Esophagus muscularis mucosa (tissue), 4 donors: ENCODE measurements around a stretch of chr12.

DNA sequence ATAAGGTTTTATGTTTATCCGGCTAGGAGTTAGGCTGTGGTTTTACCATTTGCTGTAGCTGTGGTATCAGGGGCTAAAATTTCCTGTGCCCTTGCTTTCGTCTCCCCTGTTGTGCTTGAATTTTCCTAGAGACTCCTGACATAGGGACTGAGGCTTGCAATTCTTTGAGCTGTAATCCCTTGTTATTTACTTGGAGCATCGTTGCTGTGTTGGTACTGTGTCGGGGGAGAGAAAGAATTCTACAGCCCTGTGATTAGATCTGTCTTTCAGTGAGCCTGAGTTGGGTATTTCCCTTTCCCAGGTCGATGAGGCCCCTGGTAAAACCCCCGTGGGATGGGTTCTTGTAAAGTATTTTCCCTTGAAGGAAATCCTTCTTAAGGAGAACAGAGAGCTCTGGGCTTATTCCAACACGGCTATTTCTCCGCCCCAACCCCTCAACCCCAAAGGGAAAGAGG is 253.3 kb upstream of the BTG1 start:
- PRO-cap, result no peak
- RAMPAGE, long total RNA, 4 experiments, result no peak in any of the 4 experiments

DNA sequence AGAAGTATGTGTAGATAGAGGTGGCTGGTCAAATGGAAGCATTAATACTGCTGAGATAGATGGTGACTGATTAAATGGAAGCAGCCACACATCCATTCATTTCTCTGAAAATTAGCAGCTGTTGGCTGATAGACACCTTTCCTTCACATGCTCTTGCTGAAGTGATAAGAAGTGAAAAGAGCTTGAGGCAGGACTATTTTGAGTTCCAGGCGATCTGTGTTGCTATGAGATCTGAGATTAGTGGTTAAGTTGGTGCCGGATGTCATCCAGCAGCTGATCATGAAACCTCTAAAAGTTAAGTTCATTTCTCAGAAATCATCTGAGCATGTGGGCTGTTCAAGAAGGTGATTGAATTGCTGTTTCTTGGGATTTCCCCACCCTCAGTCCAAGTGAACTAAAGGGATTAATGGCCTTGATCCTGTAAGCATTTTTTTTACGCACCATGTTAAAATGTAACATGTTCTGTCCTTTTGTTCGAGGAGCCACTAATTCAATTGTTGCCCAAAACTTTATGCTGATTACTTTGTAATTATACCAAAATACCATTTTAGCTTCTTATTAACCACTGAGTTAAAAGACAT is 258.2 kb upstream of the BTG1 start:
- PRO-cap, result unidirectional peak, minus-strand start at position 149 of the sequence
- RAMPAGE, long total RNA, 4 experiments, result no peak in any of the 4 experiments

DNA sequence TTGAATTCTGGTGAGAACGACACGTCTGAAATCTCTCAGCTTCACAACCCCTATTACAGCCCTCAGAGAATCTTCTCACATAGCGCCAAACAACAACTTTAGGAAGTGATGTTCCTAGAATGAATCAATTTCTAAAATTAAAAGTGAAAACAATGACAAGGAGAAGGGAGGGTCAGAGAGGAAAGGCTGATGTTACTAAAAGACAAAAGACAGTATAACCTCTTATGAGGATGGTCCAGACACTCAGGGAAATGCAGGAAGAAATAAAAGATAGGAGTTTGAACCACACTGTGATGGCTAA is 270.8 kb upstream of the BTG1 start:
- PRO-cap, result no peak
- RAMPAGE, long total RNA, 4 experiments, result no peak in any of the 4 experiments

- PRO-cap, result no peak
- RAMPAGE, long total RNA, 4 experiments, result no peak in any of the 4 experiments
Measured at GRCh38 chr12:92467687-92468861, 234.7 kb upstream of the PLEKHG7 start.

DNA sequence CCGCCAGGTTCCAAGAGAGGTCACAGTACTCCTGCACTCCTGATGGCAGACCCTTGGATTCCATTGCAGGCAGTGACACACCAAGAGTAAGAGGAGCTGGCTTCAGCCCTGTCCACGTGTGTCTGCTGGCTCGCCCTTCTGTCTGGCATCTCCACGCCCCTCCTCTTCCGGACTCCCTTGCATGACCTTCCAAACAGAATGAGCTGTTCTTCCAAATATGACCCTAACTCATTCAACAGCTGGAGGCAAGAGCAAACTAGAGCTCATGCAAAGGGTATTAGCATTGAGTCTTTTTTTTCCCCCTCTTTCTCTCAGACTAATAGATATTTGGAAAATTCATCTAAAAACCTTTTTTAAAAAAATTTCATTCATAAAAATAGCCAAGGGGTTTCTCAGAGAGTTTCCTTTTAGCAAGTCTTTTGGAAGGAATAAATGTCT is 232.9 kb upstream of the PLEKHG7 start:
- PRO-cap, result no peak
- RAMPAGE, long total RNA, 4 experiments, result no peak in any of the 4 experiments

DNA sequence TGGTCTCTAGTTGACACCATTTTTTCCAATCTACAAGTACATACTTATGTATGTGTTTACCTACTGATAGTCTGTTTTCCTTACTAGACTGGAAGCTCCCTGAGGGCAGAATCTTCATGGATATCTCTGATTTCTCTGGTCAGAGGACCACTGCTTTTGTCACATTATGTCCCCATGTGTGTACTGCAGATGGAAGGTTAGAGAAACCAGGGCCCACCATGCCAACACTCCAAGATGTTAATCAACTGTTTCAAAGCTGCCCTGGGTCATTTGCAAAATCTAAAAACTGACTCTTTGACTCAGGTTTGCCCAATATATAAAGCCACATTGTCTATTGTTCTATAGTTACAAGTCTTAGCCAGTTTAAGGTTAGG is 100.6 kb upstream of the PLEKHG7 start:
- PRO-cap, result no peak
- RAMPAGE, long total RNA, 4 experiments, result no peak in any of the 4 experiments

DNA sequence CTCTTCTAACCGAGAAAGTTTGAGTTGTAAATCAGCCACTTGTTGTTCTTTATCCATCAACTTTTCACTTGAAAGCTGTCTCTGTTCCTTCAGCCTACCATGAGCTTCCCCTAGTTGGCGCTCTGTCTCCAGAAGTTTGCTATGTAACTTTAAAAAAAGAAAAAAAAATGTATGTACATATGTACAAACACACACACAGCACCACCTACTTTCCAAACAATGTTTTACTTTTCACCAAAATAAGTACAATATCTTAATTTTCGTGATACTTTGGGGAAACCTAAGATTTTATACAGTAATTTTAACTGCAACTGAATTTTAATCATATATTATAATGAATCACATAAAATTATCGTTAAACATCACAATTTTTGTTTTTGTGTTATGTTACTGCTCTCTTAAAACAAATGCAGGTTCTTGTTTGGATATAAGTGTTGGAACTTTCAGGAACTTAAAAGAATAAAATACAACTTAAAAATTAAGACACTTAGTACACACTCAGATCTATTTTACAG is 101.1 kb downstream of the EEA1 start:
- PRO-cap, result no peak
- RAMPAGE, long total RNA, 4 experiments, result no peak in any of the 4 experiments

- PRO-cap, result no peak
- RAMPAGE, long total RNA, 4 experiments, result no peak in any of the 4 experiments
Measured at GRCh38 chr12:92977034-92977782, 48.1 kb upstream of the EEA1 start.

DNA sequence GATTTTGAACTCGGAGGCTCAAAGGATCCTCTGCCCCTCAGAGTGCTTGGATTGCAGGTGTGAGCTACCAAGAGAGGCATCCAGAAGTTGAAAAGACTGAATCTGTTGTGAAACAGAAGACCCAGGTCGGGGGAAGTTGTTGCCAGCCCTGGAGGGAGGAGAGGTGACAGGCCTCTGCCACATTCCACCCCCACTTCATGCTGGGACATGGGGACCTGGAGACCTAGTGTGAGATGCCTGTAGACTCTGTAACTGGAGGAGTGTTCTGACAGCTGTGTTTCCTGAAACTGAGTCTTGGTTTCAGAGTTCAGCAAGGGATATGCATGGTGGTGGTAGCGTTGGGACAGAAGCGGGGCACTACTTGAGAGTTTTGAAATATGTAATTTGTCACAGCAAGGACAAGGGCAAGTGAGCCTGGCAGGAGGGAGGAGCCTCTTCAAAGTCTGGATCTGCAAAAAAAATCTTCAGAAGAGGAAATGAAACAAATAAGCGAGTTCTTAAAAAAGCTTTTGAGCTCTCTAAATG is 58.8 kb upstream of the EEA1 start:
- PRO-cap, result unidirectional peak, minus-strand start at position 289 of the sequence
- RAMPAGE, long total RNA, 4 experiments, result no peak in any of the 4 experiments

DNA sequence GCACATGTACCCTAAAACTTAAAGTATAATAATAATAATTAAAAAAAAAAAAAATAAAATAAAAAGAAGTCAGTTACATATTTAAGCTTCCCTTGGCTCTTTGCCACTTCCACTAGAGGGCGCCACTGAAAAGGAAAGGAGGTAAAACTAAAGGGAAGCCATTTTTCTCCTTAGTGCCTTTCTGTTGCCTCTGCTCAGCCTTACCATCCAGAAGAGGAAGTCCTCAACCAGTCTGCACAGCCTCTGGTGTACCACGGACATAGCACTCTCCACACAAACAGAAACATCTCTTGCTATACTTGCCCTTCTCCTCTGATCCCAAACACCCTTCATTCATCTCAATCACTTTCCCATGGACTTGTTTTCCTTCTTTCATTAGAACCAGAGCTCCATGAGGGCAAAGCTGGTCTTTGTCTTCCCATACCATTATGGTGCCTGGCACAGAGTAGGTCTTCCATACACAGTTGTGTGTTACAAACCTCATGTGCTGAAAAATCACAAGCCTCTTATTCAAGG is 169.0 kb upstream of the EEA1 start:
- PRO-cap, result no peak
- RAMPAGE, long total RNA, 4 experiments, result no peak in any of the 4 experiments

DNA sequence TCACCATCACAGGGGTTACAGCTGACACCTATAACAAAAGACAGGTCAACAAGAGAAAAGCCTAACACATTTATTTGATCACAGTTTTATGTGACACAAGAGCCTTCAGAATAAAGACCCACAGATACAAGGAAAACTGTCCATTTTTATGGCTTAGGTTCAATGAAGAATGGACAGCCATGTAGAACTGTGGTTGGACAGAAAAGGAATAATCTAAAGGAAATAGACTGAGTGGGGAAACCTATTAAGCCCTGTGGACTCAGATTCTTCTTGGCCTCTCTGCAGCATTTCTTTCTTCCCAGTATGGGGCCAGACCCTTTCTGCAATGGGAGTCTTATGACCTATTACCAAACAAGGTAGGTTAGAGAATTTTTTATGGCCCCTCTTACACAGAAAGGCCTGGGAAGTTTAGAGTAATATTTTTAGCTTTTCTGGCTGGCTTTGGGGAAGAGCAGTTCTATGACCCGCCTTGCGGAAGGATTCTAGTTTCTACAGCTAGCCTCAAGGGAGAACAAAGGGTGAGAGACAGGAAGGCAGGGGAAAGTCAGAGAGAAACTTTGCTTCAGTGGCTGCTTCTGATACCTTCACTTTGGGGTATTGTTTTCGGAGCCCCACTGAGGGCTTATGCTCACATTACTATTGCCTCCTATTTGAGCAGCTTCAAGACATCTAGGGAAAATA is 80.9 kb upstream of the NUDT4 start:
- PRO-cap, result no peak
- RAMPAGE, long total RNA, 4 experiments, result no peak in any of the 4 experiments

- PRO-cap, result no peak
- RAMPAGE, long total RNA, 4 experiments, result no peak in any of the 4 experiments
Measured at GRCh38 chr12:93404687-93405982, 27.4 kb downstream of the NUDT4 start.

DNA sequence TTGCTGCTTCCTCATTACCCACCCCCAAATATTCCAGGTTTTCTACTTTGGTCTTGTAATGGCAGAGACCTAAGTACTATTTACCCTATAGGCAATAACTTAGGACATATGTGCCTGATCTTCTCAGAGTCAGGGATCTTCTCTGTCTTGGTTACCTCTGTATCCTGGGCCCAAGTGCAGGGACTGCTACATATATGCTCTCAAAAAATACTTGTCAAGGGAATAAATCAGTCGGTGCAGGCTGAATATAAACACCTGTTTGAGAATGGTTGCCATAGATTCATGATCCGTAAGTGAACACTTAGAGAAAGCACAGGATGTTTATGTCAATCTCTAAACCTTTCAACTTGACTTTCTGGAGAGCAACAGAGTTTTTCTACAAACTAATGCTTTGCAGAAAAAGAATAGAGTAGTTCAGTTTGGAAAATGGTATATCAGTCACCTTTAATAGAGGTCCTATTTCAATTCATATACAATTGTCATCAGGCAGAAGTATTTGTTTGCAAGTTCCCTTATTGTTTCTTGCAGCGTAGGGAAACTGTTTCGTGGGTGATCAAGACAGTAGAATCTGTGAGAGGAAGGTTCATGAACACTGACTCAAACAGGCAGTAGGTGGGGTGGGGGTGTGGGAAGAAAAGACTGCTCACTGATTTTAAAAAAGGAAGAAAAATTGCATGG is 5.9 kb upstream of the UBE2N start:
- PRO-cap, result no peak
- RAMPAGE, long total RNA, 4 experiments, result no peak in any of the 4 experiments

- PRO-cap, result no peak
- RAMPAGE, long total RNA, 4 experiments, result no peak in any of the 4 experiments
Measured at GRCh38 chr12:93563598-93564155, 8.8 kb upstream of the SOCS2 start.

GRCh38 chr12:93692677-93693435 is 15.7 kb downstream of the CRADD start:
- PRO-cap, result no peak
- RAMPAGE, long total RNA, 4 experiments, result no peak in any of the 4 experiments

DNA sequence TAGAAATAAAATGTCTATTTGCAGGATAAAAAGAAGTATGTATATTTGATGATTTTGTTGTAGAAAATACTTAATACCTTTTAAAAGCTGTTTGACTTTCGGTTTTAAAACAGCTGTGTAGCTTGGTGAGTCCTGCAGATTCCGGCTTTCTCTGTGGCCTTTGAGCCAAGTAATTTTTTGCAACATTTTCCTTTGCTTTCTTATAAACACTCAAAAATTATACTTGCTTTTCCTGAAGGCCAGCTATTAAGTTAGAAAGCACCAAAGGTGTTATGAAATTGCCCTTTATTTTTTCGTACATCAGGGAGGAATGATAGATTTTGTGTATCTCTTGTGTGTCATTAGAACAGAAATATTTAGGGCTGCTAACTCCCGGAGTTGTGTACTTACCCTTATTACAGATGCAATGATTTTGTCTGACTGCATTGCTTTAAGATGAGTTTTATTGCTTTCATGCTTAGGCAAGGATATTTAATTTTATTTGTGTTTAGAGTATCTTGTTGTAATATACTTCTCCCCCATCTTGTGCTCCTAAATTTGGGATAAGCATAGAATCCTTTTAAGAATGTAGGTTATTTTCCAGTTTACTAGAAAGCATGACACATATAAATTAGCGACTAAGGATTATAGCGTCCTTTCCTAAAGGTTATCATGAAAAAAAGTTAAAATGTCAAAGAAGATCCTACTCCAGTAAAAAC is 63.8 kb downstream of the CRADD start:
- PRO-cap, result no peak
- RAMPAGE, long total RNA, 4 experiments, result no peak in any of the 4 experiments

DNA sequence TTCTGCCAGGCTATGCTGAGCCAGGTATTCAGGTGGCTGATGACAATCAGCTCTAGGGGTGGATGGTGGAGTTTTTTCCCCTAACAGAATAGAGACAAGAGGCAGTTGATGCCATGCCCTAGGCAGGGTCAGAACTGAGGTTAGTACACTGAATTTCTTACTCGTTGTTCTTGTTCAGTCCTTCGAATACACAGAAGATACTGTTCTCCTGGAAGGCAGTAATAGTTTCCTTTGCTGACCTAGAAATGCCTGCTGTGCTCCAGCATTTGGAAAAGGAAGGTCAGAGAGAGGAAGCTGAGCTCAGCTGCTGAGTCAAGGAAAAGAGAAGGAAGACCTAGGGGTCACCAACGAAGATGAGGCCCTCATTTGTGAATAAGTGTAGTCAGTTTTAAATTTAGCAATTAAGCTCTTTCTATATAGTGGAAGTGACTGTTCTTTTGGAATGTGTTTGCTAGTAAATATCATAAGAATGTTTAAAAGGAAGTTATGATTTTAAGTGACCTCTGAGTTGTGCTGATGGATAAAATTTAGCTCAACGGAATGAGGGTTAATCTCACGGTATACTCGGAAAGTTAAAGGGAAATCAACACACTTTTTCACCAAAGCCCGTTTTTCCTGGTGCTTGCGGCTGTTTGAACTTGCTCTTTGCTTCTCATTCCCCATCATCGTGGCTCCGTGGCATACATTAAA is 100.2 kb downstream of the CRADD start:
- PRO-cap, result bidirectional peak, plus-strand start at position 266 of the sequence, minus-strand start at position 136 of the sequence
- RAMPAGE, long total RNA, 4 experiments, result no peak in any of the 4 experiments

DNA sequence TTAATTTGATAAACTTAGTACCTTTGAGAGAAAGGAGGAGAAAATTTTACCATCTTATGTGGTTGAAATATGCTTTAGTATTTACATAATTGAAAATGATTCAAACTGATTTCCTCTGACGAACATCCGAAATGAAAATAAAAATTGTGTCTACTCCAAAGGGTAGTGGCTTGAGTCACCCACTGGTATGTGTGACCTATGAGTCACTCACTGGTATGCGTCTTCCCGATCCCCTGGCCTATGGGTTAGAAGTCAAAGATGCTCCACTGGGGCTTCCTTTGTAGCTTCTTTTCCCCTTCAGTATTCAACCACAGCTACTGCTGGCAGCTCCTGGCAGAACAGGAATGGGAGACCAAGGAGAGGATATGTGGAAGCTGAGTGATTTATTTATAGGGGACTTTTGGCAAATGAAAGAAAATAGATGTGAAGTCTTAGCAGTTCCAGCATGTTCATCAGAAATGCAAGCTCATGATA is 108.1 kb downstream of the CRADD start:
- PRO-cap, result bidirectional peak, plus-strand start at position 336 of the sequence, minus-strand start at position 132 of the sequence
- RAMPAGE, long total RNA, 4 experiments, result no peak in any of the 4 experiments

DNA sequence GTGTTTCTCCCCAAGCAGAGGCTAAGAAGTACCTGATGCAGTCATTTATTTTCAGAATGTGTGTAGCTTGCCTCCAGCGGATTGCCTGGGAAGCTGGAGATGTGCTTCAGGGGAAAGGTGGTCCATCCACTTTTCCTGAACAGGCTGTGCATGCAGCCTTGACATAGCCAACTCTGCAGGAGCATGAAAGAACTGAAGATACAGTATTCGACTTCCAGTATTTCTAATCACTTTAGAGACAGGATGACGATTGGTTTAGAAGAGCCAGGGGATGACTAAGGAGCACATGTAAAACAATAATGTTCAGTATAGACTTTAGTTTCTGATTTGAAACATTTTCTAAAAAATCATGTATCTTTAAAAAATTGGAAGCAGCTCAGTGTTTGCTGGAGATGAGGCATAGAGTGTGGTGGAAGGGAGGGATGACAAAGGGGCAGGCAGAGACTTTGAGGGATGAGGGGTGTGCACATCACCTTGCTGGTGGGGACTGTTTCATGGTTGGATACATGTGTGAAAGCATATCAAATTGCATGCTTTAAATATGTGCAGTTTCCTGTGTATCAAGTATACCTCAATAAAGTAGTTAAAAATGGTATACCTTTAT is 112.1 kb downstream of the CRADD start:
- PRO-cap, result no peak
- RAMPAGE, long total RNA, 4 experiments, result no peak in any of the 4 experiments

- PRO-cap, result unidirectional peak, plus-strand start at chr12:93894760; unidirectional peak, minus-strand start at chr12:93895308
- RAMPAGE, long total RNA, 4 experiments, result no peak in any of the 4 experiments
Measured at GRCh38 chr12:93894365-93895447, 217.5 kb downstream of the CRADD start.